ENCODE measurements around a stretch of chr18.

DNA sequence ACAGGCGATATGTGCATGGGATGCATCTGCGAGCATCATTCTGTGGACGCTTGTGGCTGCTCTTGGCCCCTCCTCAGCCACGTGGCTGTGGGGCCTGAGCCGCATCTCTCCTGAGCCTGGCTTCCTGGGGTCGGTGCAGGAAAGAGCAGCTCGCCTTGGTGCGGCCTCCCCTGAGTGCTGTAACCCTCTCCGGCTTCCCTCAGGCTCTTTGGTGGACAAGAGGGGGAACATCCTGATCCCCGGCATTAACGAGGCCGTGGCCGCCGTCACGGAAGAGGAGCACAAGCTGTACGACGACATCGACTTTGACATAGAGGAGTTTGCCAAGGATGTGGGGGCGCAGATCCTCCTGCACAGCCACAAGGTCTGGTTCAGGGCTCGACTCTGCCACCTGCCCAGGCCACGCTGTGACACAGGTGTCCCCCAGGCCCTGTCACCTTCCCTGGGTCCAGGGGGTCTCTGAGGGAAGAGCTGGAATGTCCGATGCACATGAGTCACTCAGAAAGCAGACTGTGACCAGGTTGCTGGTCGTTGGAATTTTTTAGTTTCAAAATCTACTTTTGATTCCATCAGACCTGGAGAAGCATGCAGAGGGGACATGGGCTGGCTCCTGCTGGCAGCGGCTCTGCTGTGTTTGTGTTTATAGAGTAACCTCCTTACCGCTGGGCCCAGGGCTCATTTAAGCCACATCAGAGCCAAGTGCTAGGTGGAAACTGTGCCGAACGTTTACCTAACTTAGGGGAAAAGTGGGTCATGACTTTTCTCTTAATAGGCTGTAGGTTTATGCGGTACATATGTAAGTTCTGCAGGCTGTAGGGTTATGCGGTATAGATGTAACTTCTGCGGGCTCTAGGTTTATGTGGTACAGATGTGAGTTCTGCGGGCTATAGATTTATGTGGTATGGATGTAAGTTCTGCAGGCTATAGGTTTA lies 17.5 kb downstream of the CNDP2 start:
- RRBS: no CpG with 5 or more reads among the region's 31 CpGs

- RRBS: no CpG with 5 or more reads among the region's 8 CpGs
These were observed 737 bp upstream of the TSHZ1 start for GRCh38 chr18:75209893-75210227.

DNA sequence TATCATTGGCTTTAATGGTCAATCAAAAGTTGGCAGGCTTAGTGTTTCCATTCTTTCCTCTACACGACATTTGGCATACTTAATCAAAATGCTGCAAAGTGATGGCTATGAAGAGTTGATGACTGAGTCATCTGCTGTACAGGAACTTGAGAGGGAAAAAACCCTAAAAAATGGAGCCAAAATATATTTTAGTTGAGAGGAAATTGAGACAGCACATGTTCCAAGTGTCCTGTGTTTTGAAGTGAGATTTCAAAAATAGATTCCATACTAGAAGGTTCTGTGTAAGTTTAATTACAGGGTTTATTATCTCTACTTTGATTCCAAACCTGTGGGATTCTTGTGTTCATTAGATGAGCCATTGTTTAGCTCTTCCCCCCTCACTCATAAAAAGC lies 3.2 kb downstream of the TSHZ1 start:
- RRBS: no CpG with 5 or more reads among the region's 1 CpG

DNA sequence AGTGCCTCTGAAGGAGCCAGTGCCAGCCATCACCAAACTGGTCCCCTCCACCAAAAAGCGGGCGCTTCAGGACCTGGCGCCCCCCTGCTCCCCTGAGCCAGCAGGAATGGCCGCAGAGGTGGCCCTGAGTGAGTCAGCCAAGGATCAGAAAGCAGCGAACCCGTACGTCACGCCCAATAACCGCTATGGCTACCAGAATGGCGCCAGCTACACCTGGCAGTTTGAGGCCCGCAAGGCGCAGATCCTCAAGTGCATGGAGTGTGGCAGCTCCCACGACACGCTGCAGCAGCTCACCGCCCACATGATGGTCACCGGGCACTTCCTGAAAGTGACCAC lies 75.8 kb downstream of the TSHZ1 start:
- RRBS: no CpG with 5 or more reads among the region's 16 CpGs

- RRBS: 59% methylated on average over 6 of the region's 21 CpGs
These were observed 438.2 kb downstream of the ZNF516 start for GRCh38 chr18:76056710-76057301.

DNA sequence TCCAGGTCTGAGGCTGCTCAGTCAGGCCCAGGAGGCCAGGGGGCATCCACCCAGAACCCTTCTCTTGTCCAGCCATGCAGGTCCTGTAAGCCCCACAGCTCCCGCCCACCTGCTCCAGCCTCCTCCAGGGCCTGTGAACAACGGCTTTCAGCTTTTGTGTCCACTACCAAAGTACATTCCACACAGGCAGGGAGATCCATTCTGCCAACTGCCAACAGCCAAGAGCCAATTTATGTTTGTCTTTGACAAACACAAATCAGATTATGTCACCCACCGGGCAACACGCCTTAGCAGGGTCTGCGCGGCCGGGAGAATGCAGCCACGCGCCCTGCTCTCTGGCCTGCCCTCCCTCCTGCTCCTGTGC lies 146.7 kb downstream of the ZNF516 start:
- RRBS: 84% methylated on average over 3 of the region's 9 CpGs

GRCh38 chr18:76416608-76417660 lies 78.1 kb downstream of the ZNF516 start:
- RRBS: no CpG with 5 or more reads among the region's 16 CpGs

- RRBS: no CpG with 5 or more reads among the region's 12 CpGs
These were observed 43.2 kb downstream of the ZNF516 start for GRCh38 chr18:76451783-76452348.

GRCh38 chr18:76483096-76484135 lies 11.6 kb downstream of the ZNF516 start:
- RRBS: no CpG with 5 or more reads among the region's 25 CpGs

DNA sequence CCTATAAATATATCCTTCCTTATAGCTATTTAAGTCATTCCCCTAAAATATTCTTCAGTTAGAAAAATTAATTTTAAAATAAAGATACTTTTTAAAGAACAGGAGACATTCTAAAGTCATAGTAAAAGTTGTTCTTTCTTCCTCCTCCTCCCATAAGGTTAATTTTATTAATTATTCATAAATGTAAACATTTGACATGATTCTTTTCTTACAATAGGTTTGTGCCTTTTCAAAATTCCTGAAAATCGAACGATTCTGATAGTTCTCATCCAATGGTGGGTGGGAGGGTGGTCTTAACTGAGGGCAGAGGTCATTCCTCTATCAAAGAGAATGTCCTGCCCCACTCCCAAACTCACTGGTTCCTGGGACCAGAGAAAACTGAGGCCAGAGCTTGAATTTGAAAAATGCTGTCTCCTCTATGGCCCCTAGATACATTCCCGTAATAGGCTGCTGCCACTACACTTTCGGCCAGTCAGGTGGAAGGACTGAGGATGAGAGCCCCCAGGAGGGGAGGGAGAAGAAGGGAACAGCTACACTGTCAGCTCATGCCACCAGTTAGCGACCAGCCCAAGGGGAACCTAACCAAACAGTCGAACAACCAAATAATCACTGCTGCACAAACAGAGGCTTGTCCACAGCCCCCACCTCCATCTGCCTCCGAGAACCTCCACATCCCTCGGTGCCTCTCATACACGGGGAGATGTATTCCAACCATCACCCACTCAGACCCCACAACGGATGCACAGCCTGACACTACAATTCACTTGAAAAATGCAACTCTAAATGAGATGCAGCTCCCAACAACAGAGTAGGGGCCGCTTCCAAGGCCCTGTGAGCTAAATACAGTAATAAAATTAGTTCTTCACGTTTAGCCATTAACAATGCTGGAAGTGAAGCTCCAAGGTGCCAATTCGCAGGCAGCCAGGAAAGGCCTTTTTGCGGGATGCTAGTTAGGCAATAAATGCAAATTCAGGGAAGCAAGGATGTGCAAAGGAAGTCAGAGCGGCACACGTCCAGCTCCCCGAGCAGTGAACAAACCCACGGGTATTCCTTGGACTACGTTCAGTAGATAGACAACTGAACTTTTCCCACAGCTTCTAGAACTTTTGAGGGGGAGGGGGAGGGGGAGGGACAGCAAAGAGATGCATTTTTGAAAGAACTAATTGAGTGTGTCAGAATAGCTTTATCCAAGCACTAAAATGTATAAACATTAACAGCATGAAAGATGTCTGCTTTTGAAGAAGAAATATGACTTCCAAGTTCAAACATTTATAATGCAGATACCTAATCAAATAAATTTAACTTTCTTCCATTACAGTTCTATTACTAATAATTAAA lies 7.2 kb downstream of the ZNF516 start:
- RRBS: no CpG with 5 or more reads among the region's 19 CpGs

- RRBS: no CpG with 5 or more reads among the region's 4 CpGs
These were observed 5.1 kb downstream of the ZNF516 start for GRCh38 chr18:76490054-76490317.

DNA sequence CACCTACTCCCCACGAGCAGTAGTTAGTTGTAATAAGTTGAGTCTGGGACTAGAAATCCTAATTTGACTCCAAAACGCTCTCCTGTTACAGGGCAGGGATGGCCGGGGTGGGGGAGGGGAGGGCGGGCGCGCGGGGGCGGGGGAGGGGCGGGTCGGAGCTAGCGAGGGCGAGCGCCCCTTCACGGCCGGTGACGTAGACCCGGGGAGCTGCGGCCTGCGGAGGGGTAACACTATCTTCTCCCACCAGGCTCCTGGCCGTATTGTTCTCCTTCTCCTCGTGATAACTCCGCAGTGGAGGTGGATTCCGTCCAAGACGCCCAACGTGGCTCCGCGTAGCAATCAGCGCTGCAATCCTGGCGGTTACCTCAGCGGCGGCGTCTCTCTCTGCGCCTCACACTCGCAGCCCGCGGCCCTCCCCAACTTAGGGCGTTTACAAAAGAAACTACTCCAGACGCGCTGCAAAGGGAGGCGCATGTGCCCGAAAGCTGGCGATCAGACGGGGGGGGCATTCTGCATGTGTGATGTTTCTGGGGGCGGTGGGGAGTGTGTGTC lies 1.1 kb upstream of the ZNF516 start:
- RRBS: 0% methylated on average over 6 of the region's 44 CpGs

- RRBS: no CpG with 5 or more reads among the region's 20 CpGs
These were observed 30.2 kb upstream of the ZNF516 start for GRCh38 chr18:76524934-76525958.

DNA sequence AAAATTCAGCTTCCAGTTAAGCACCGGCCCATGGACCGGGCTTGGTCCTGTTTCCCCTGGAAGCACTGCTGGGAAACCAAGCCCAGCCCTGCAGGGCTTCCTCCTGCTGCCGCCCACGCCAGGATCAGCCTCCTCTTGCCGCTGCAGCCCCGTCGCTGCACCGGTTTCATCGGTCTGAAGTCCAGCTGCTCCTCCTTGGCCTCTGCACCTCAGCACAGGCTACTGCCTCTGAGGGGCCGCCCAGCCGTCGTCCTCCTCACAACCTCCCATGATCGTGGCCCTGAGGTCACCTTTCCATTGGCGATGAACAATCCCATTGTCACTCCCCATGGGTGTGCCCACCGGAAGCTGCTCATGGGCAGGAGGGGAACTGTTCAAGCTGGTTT lies 64.2 kb upstream of the ZNF516 start:
- RRBS: no CpG with 5 or more reads among the region's 15 CpGs

DNA sequence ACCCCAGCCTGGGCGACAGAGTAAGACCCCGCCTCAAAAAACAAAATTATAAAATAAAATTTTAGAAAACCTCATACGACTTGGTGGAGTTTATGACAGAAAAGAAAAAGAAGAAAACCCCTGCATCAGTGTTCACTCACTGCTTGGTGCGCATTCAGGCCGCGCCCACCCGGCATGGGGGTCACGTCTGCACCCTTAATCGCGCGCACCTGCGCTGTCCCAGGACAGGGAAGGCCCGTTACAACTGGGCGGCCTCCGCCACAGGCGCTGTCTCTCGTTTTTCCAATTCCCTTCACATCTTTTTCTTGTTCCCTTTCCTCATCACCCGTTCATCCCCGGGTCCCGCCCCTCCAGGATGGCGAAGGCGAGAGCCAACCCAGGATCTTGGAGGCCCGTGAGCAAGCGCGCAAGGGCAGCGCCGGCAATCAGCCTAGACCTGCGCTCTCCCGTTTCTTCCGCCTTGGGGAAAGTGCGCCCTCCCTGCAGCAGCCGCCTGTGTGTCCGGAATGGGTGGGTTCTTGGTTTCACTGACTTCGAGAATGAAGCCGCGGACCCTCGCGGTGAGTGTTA lies 35.1 kb upstream of the ZNF236 start:
- RRBS: 40% methylated on average over 14 of the region's 38 CpGs

DNA sequence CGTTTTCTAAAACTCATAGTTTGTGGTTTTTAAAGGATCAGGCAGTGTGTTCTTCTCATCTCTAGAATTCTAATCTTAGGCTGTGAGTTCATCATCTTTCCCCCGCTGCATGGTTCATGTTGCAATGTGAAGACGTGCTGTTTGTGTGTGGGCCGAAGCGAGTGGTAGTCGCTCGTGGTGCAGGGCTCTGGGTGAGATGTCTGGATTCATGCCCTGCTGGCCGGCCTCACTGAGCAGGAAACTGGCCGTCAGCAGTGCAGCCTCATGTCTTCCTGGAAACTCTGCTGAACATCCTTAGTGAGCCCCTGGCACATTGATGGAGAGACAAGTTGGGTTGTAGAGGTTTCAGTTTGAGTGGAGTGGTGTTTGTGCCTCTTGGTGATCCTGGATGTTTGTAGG lies 110.1 kb downstream of the ZNF236 start:
- RRBS: no CpG with 5 or more reads among the region's 9 CpGs

GRCh38 chr18:76965595-76966188 lies 143.3 kb downstream of the ZNF236 start:
- RRBS: 95% methylated on average over 1 of the region's 10 CpGs

- RRBS: 97% methylated on average over 7 of the region's 17 CpGs
These were observed 153.1 kb downstream of the MBP start for GRCh38 chr18:76979464-76980000.

GRCh38 chr18:77013525-77014810 lies 118.6 kb downstream of the MBP start:
- RRBS: 23% methylated on average over 3 of the region's 29 CpGs

DNA sequence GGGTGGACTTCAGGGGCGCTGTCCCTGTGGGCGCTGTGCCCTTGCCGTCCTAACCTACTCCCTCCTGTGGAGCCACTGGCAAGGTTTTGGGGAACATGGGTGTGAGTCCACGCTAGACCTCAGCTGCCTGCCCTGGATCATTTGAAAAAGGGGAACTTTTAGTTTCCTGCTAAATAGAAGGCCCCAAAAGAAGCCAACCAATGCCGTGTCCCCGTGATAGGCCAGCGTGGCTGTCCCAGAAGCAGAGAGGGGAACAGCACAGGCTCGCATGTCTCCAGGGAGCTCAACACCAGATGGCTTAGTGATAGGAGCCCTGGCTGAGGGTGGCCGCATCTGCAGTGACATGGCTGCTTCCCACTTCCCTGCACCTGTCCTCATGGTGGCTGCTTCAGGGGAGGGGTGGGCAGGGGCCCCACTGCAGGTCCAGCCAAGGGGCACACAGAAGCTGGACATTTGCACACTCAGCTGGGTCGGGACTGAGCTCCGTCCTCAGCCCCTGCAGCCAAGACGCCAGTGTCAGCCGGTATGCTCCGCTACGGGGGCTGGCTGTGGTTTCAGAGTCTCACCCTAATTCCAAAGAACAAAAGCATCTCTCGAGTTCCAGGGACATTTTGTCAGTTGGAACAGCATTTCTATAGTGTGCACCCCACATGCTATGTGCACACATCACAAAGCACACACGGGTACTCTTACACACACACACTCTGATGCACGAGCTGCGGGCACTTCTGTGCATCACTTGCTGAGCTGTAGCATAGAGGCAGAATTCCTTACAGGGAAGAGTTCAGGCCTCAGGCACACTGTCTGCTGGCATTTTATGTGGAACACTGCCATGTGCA lies 79.5 kb downstream of the MBP start:
- RRBS: no CpG with 5 or more reads among the region's 19 CpGs